ENCODE measurements around a stretch of chr12.

DNA sequence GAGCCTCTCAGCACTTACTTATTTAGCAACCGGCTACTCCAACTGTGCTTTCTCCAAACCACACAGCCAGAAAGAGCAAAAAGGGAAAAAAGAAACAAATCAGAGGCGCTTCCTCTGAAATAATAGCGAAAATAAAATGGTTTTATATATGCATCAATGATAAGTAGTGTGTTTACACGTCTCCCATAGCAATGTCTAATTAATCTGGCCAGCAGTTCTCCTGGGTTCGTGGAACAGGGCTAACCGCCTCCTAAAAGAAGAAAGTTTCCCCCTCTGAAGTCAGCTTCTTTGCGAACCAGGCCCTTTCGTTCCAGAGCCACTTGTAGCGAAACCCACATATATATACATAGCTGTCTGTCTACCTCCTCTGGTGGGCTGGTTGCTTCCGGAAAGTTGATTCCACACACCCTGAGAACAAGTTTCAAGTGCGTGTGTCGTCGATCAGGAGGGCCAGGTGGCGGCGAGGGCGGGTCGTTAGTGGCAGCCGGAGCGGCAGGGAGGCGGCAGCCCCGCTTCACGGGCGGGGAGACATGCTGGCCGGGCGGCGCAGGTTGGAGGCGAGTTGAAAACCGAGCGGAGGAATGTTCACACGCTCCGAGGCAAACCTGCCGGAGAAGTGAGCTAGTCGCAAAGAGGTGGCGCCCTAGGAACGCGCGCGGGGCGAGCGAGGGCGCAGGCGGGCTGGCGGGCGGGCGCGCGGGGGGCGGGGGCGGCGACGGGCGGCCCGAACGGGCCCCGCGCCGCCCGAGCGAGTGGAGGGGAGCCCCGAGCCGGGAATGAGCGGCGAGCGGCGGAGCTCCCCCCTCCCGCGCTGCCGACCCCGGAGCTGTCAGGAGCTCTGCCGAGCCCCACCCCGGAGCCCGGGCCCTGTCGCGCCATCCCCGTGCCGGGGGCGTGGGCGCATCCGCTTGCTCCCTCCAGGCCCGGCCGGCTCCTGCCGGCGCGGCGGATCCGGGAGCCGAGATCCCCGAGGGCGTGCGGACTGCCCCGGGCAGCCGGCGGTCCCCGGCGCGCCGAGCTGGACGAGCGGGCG is 2.6 kb downstream of the PTHLH start:
- PRO-cap, result no peak
- RAMPAGE, long total RNA, result no peak
- RRBS, result 3% methylated on average over 46 of the region's 100 CpGs

- PRO-cap, result no peak
- RAMPAGE, long total RNA, result no peak
- RRBS, result no CpG with 5 or more reads among the region's 13 CpGs
These were observed 851 bp downstream of the CCDC91 start for GRCh38 chr12:28191064-28191550.

DNA sequence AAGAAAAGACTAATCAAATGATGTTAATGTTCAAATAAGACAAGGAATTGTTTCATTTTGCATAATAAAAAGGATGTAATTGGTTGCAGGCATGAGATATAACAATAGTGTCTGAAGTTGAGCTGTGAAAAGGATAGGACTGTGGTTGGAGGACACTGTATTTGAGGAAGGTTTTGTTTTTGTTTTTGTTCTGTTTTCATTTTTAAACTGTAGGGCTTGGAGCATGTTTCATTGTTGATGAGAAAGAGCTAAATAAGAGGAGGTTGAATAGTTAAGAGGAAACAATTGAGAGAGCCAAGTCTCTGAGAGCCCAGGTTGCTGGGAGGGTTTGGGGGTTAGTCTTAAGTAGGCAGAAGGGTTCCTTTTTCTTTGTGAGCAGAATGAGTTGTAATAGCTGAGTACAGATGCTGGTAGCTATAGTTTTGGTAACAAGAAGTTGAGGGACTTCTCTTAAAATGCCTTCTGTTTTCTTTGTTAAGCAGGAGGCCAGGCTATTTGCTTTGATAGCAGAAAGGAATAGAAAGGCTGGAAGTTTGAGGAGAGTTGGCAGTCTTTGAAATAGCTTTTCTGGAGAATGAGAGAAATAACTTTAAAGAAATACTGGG is 58.4 kb downstream of the CCDC91 start:
- PRO-cap, result no peak
- RAMPAGE, long total RNA, result no peak

DNA sequence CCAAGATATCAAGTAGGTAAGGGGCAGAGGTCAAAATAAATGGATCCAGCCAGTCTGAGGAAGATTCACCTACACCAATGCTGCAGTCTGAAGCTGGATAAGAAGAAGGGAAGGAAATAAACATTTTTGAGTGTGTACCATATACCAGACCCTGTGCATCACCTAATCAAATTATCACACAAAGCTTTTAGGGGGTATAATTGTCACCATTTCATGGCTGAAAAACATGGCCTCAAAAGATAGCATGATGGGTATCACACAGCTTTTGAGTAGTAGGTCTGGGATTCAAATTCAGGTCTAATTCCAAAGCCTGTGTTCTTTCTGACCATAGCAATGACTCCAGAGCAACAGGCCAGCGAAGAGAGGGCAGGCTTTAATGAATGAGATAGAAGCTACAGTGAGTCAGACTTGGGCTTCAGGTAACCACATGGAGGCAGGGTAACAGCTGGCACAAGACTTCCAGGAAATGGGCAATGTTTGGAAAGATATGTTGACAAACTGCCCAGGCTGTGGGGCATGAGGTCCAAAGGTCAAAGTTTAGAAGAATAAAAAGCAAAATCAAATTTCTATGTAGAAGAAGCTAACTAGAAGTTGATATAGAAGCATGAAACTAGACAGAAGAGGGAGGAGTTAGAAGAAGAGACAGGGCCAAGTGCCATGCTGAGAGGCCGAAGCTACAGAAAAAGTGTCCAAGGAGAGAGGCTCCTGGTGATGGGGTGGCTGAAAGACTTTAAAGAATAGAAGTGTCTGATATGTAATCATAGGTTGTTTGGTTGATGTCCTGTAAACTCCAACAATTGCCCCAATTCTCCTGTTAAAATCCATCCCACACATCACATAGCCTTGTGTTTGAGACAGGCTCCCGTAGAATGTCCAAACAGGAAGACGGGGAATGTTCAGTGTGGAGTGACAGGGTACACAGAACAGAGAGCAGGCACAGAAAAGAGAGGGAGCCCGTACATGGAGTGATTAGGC is 384.5 kb downstream of the CCDC91 start:
- PRO-cap, result no peak
- RAMPAGE, long total RNA, result no peak
- RRBS, result no CpG with 5 or more reads among the region's 5 CpGs

GRCh38 chr12:29158157-29158868 is 9.2 kb downstream of the FAR2 start:
- PRO-cap, result no peak
- RAMPAGE, long total RNA, result no peak
- RRBS, result no CpG with 5 or more reads among the region's 3 CpGs

GRCh38 chr12:29223623-29223868 is 74.5 kb downstream of the FAR2 start:
- PRO-cap, result no peak
- RAMPAGE, long total RNA, result no peak
- RRBS, result no CpG with 5 or more reads among the region's 1 CpG

GRCh38 chr12:29559035-29559894 is 61.8 kb upstream of the OVCH1 start:
- PRO-cap, result no peak
- RAMPAGE, long total RNA, result no peak
- RRBS, result 61% methylated on average over 2 of the region's 10 CpGs

- PRO-cap, result no peak
- RAMPAGE, long total RNA, result no peak
- RRBS, result no CpG with 5 or more reads among the region's 9 CpGs
These were observed 75.3 kb upstream of the OVCH1 start for GRCh38 chr12:29572519-29573478.

DNA sequence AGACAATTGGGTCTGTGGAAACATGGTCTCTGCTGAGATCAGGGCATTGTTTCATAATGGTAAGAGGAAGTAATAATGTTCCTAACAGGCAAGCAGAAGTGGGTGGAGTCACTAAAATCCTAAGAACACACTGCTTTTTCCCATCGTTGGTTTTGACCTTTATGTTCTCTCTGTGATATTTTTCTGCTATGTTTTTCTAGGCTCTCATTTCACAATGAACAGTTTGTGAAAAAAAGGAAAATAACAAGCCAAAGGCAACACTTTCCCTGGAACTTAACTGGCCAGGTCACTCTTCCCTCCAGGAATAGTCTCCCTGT is 80.6 kb upstream of the OVCH1 start:
- PRO-cap, result no peak
- RAMPAGE, long total RNA, result no peak
- RRBS, result no CpG with 5 or more reads among the region's 1 CpG

DNA sequence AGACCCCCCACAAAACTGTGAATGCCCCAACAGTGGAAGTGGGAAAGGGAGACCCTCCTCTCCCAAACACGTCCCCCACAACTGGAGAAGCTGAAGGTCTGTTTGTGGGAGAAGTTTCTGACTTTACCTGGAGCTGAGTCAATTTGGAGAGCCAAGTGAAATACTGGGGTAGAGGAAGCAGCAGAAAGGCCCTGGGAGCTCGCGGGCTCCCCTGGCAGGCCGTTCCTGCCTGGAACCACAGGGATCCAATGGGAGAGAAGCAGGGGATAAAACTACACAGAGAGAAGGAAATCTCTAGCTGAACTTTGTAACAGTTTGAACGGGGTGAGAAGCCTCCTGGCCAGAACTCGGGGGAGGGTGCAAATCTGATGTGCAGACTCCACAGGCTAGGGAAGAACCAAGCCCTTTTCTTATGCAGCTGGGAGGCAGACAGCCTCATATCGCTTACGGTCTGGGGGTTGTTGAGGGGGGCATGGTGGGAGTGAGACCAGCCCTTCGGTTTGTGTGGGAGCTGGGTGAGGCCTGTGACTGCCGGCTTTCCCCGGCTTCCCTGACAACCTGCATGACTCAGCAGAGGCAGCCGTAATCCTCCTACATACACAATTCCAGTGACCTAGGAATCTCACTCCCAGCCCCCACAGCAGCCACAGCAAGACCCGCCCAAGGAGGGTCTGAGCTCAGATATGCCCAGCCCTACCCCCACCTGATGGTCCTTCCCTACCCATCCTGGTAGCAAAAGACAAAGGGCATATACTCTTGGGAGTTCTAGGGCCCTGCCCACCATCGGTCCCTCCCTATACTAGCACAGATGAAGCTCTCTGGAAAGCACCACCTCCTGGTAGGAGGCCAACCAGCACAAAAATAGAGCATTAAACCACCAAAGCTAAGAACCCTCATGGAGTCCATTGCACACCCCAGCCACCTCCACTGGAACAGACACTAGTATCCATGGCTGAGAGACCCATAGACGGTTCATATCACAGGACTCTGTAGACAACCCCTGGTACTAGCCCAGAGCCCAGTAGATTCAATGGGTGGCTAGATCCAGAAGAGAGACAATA is 143.0 kb downstream of the TMTC1 start:
- PRO-cap, result no peak
- RAMPAGE, long total RNA, result no peak
- RRBS, result no CpG with 5 or more reads among the region's 15 CpGs

DNA sequence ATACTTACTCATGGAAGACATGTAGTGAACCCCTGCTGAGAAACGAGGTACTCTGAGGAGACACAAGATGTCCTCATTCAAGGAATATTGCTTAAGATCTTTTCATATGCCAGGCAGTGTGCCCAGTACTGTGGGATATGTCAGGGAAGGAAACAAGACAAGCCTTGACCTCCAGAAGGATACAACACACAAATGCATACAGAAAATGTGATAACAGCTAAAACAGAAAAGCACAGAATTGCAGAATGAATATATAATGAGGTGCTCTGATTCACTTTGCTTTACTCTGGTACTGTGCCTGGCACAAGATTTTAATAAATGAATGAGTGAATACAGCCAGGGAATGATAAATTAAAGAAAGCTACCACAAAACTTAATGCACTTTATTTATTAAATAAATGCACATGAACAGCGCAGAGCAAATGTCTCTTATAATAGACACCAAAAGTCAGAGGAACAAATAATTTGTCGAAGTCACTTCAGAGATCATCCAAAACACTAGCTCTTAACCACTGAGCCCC is 75.7 kb downstream of the TMTC1 start:
- PRO-cap, result no peak
- RAMPAGE, long total RNA, result no peak
- RRBS, result no CpG with 5 or more reads among the region's 3 CpGs

DNA sequence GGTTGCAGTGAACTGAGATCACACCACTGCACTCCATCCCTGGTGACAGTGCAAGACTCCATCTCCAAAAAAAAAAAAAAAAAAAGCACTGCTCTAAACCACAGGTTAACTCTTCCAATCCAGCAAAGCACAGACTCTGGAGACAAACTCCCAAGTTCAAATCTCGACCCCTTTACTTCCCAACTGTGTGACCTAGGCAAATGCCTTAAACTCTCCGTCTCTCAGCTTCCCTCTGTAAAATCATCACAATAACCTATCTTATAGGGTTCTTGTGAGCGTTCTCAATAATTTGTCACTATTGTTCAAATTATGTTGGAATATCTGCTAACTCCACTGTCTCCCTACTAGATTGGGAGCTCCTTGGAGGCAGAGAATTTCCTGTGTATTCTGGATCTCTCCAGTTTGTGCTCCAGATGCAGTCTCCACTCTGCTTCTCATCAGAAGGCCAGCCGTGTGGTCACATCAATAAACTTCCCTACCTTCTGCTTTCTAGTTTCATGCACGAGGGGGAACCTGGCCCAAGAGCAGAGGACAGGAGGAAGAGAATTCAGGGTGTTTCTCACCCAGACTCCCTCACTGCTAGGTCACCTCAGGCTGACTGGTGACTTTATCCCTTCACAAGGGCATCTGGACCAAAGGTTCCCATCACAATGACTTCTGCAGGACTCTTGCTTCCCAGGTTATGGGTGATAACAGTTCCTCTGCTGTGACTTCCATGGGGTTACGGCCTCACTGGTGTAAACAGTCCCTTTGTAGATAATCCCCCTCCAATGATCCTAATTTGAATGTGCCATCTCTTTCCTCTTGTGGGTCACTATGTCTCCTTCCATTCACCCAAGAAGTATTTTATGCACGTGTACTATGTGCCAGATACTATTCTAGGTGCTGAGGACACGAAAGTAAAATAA is 54.6 kb downstream of the TMTC1 start:
- PRO-cap, result no peak
- RAMPAGE, long total RNA, result no peak
- RRBS, result no CpG with 5 or more reads among the region's 8 CpGs

GRCh38 chr12:30345891-30346550 is 349.6 kb downstream of the IPO8 start:
- PRO-cap, result no peak
- RAMPAGE, long total RNA, result no peak
- RRBS, result no CpG with 5 or more reads among the region's 4 CpGs

GRCh38 chr12:30632449-30633216 is 63.0 kb downstream of the IPO8 start:
- PRO-cap, result no peak
- RAMPAGE, long total RNA, result no peak
- RRBS, result no CpG with 5 or more reads among the region's 6 CpGs

DNA sequence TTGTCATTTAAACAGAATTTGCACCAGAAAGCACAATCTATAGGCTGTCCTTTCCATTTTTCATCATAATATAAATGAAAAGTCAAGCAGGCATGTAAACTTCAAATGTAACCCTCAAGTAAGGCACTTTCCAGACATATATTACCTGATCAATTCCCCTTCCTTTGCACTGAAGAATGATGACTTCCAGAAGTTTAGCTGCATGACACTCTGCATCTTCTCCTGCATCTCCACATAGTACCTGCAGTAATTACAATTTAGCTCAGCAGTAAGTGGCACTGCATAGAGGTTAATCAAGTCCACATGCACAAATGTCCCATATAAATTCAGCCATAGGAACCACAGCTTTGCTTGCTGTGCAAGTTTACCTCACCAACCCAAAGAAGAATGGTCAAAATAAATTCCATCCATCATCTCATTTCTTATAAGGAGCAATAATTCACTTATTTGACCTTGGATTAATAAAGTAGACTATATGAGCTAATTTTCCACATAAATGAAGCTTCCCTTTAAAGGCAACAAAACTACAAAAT is 46.6 kb downstream of the IPO8 start:
- PRO-cap, result no peak
- RAMPAGE, long total RNA, result no peak

GRCh38 chr12:30728850-30729336 is 25.9 kb downstream of the CAPRIN2 start:
- PRO-cap, result no peak
- RAMPAGE, long total RNA, result no peak
- RRBS, result no CpG with 5 or more reads among the region's 5 CpGs

DNA sequence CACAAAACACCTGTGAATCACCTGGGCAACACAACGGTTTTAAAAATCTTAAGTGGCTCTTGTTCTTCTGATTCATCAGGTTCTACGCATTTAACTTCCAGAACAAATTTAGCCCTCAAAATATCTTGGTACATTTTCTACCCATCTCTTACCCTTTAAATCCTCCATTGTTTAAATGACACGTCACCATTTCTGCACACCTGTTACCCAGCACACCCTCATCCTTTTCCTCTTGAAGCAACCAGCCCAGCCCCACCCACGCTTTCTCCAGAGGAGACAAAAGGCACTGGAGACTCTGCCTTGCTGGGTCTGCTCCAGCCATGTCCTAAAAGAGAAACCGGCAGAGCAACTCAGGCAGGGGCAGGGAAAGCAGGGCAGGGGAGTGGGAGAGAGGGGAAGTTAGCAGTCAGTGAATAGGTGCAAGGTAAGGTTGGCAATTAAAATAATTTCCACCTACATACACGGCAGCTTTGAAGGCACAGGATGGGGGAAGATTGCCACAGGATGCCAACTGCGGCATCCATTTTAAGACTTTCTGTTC is 49.1 kb upstream of the TSPAN11 start:
- PRO-cap, result unidirectional peak, plus-strand start at position 343 of the sequence
- RAMPAGE, long total RNA, result no peak
- RRBS, result no CpG with 5 or more reads among the region's 7 CpGs

DNA sequence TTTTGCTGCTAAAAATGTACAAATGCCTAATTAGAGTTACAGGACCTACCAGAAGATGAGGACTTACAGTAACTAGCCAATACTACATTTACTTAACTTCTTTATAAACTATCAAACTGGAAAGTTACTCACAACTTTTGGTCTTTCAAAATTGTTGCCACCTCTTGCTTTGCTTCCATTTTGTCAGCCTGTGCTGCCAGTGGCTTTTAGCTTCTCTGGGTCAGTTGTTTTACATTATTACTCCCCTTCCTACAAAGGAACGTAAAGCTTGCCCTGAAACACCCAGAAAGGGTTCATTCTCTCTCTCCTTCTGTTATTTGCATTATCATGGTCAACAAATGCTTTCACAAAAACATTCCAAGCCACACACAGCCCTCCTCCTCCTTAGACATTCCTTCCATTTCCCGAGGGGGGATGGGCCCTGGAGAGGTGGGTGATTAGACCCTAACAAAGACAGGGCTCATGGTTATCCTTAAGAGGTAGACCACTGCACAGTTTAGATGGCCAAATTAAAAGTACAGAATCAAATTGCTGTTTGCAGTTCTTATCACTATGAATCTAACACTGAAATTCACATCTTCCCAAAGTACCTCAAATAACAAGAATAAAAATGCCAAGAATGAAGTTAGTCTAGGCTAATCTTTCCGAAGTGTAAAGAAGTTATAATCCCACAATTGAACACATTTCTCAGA is 60.4 kb upstream of the SINHCAF start:
- PRO-cap, result no peak
- RAMPAGE, long total RNA, result no peak
- RRBS, result no CpG with 5 or more reads among the region's 3 CpGs

DNA sequence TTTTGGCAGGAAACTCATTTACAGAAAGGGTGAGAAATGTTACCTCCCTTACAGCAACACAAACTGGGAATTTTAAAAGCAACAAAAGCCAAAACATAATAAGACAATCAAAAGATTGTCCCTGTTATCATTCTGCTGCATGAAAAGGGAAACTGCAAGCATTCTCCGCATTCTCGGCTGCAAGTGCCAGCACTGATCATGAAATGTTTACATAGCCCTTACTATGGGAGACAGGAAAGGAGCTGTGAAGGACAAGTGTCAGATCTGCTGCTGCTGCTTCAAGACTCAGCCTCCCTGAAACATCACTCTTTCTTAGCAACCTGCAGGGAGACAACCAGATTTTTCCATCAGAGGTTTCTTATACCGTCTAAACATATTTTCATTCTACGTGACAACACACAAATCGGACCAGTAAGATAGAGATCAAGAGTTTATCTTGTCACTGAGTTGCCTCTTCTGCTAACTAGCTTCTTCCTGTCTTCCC is 20.0 kb downstream of the DENND5B start:
- PRO-cap, result no peak
- RAMPAGE, long total RNA, result no peak
- RRBS, result no CpG with 5 or more reads among the region's 5 CpGs

DNA sequence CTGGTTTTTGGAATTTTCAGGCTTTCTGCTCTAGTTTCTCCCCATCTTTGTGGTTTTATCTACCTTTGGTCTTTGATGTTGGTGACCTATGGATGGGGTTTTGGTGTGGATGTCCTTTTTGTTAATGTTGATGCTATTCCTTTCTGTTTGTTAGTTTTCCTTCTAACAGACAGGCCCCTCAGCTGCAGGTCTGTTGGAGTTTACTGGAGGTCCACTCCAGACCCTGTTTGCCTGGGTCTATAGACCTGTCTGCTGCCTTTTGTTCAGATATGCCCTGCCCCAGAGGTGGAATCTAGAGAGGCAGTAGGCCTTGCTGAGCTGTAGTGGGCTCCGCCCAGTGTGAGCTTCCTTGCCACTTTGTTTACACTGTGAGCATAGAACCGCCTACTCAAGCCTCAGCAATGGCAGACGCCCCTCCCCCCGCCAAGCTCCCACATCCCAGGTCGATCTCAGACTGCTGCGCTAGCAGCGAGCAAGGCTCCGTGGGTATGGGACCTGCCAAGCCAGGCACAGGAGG is 10.3 kb downstream of the AMN1 start:
- PRO-cap, result no peak
- RAMPAGE, long total RNA, result no peak
- RRBS, result no CpG with 5 or more reads among the region's 8 CpGs

Measured in lung (tissue), 4 donors.